Mesenteric fat pad (tissue), 1 donor: ENCODE data around the gene MROH2B.

DNA sequence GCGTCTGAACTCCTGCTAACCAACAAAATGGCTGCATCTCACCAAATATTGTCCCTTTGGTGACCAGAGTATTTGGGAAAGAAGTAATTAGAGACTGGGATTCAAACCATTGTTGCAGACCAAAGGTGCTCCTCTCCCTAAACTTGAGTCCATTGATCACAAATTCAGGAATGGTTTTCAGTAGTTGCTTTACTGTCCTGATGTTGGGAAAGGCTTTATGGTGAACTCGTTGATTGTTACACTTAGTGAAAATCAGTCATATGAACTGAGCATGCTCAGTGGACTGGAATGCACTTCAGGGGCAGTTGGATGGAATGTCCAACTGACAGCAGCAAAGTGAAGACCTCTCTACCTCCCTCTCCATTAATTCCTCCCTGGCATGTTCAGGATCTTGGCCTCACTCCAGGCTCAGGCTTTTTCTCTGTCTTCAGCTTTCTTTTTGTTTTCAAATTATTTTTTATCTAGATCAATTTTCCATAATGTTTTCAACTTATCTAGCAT, at the start of gene MROH2B:
MROH2B (minus strand) TSS at position 267 of the 501 bp plus-strand sequence.
- PRO-cap = no peak

- PRO-cap = no peak
Observed at GRCh38 chr5:41286237-41286575, 72.9 kb upstream of the C6 start.

GRCh38 chr5:41312507-41313344, 99.4 kb upstream of the C6 start:
- PRO-cap = no peak

DNA sequence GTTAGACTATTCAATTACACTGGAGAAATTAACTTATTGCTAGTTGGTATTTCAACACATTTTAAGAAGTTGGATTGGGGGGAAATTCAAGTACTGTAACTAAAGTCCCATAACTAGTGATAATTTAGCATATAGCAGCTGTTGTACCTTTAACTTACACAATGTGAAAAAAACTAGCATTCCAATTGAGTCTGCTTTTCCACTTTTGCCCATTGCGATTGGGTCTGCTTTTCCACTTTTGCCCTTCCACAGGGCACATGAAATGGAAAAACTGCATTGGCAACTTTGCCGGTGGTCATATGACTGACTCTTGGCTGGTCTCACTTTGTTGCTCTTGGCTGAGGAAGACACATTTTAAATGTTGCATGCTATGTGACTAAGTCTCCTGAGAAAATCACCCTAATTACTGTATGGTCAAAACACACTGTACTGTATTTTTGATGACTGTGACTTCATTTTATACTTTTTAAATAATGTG, 1.5 kb upstream of the OXCT1 start:
- PRO-cap = no peak

- PRO-cap = no peak
Observed at GRCh38 chr5:42175019-42175567, 248.1 kb upstream of the GHR start.

- PRO-cap = no peak
Observed at GRCh38 chr5:42432353-42432761, 9.1 kb downstream of the GHR start.

DNA sequence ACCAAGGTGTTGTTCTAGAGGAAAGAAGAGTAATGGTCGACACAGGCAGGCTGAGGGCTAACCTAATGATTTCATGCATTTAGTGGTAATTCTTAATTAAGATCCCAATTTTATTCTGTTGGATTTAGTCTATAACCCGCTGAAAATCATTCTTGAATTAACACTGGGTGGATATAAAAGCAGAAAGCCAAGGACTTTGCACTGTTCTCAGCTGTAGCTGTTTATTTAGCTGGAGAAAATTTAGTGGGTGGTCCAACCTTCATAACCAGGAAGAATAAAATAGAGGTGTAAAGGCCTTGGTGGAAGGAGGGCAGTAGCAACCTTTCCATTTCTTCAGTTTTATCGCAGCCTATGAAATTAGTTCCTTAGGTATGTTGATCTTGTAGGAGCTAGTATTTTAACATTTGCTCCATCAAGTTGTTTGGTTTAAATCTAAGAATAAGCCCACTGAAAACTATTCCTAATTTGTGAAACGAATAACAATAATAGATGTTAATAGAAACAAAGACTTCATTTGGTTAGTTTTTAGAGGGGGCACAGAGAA, 92.3 kb downstream of the GHR start:
- PRO-cap = no peak

DNA sequence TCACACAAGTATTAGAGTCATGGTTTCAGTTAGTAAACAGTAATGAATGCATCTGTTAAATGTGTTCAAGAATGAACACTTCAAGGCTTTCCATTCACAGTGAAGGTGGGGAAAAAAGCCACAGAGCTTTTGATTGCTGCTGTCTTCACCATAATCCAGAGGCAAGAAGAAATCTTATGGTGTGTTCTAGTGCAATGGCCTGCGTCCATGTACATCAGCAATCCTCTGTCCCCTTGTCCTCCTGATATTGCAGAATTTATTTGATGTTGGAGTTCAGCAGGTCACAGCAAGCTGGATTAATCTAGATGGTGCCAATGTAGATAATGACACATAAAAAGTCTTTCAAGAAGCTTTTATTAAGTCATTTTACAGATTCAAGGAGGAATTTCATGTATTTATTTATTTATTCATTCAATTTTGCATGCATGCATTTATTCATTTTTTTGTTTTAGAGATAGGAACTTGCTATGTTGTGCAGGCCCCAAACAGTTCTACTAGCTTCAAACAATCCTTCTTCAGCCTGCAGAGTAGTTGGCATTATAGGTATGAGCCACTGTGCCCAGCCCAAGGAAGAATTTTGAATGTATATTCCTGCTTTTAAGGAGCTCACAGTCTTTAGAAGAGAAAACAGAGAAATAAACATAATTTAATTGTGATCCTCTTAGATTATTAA, 147.0 kb downstream of the GHR start:
- PRO-cap = no peak

DNA sequence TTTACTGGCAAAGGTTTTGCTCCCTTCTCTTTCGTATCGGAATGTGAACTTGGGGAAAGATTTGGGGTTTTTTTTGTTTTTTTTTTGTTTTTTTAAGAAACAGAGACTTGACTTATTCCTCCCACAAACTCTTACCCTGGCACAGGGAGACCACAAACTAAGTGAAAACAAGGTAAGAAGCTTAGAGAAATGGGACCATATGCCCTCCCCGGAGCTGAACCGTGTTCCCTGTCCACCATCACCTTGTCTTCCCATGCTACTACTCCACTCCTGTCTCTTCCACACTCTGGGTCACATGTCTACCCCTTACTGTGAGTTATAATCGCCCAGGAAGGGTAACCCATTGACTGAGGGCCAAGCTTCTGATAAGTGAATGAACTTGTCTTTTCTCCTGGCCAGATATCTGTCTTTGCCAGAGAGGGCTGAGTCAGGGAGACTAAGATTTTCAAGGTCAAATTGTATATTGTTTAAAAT, 164.4 kb downstream of the GHR start:
- PRO-cap = no peak

- PRO-cap = no peak
Observed at GRCh38 chr5:42596770-42597149, 159.9 kb upstream of the CCDC152 start.

DNA sequence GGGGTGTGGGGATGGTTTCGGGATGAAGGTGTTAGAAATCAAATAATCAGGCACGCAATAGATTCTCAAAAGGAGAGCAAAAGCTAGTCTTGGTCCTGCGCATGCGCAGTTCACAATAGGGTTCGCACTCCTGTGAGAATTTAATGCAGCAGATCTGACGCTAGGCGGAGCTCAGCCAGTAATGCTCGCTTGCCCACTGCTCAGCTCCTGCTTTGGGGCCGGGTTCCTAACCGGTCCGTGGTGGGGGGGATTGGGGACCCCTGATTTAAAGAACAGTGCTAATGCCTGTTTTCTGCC, 97.2 kb upstream of the SELENOP start:
- PRO-cap = no peak

DNA sequence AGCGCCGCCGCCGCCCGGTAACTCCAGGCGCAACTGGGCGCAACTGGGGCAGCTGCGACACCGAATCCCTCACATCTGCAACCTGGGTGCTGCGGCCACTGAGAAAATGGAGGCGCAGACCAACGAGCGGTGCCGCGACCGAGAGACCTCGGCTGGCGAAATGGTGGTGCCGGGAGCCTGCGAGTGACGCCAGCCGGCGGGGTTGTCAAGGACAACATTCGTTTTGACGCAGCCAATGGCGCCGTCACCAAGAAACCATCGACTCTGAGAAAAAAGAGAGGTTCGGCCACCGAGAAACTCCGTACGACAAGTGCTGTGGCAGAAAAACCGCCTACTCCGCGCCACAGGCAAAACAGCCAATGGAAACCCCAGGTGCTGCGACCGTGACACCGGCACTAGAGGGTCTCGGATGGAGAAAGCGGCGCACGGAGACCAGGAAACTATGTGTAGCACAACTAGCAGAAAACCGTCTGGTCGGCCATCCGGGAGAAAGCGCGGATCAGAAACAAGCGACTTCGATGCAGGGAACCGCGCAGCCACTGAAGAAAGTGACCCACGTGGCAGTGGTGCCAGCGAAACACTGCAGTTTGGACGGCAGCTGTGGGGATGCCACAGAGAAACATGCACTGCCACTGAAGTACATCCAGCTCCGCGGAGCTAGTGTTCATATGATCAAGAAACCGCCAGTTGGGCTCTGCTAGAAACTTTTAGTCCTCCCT, 88.8 kb downstream of the ANXA2R start:
- PRO-cap = bidirectional peak, plus-strand start at position 410 of the sequence, minus-strand start at position 161 of the sequence

DNA sequence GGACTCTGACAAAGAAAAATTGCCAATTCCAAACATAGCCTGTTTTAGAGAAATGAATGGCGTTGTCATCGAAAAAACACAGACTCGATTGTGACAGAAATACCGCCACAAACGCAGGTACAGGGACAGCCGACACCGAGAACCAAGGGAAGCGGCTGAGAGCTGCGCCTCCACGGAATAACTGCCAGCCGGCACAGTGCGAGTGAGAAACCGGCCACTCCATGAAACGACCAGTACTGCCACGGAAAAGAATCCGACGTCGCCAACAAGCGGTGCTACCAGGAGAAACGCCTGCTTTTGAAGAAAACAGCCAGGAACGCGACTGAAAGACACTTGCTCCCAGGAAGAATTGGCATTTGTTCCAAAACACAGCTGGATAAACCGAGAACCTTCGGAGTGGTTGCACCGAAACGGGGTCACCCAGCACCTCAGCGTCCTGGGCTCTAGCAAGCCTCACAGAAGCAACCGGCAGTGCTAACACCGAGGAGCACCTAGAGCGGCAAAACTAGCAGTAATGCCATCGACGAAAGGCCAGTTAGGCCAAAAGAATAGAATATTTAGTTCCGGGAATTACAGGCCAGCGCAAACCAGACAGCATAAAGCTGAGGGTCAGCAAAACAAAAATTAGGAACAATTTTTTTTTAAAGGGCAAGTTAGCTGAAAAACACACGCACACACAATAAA, 2.9 kb downstream of the ANXA2R start:
- PRO-cap = no peak

GRCh38 chr5:43045028-43046030, 5.2 kb upstream of the ANXA2R start:
- PRO-cap = no peak

GRCh38 chr5:43105287-43106069, 15.2 kb upstream of the ZNF131 start:
- PRO-cap = no peak

- PRO-cap = no peak
Observed at GRCh38 chr5:43192384-43193361, 648 bp downstream of the NIM1K start.

- PRO-cap = no peak
Observed at GRCh38 chr5:43236455-43237046, 44.5 kb downstream of the NIM1K start.

- PRO-cap = no peak
Observed at GRCh38 chr5:43303188-43303999, 9.8 kb downstream of the HMGCS1 start.

- PRO-cap = no peak
Observed at GRCh38 chr5:43482590-43483151, 994 bp downstream of the TMEM267 start.

GRCh38 chr5:43618710-43619205, 15.8 kb downstream of the NNT start:
- PRO-cap = no peak